AG04449 (cell line): ENCODE data around the gene SOX1.

GRCh38 chr13:111238394-111238874 is 82.0 kb upstream of the TEX29 start:
- RRBS = no CpG with 5 or more reads among the region's 8 CpGs

DNA sequence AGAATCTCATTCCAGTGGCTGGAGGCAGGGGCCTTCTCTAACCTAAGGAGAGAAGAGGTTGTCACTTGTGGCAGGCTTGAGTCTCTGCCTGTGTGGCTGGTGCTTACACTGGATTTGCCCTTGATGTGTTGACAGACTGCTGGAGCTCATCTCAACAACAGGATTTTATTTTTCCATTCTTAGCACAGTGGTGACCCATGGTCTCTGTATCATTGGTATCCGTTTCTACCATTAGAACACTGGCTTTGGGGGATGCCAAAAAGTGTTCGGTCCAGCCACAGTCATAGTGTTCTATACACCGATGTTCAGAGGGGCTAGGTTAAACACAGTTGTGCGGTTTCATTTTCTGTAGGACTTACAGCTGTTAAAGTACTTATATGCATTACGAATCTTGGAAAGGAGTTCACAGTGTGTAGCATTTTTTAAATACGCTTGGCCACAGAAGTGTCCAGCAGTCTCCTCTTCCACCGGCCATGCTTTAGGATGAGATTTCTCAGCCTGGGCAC is 41.6 kb upstream of the TEX29 start:
- RRBS = no CpG with 5 or more reads among the region's 7 CpGs

- RRBS = no CpG with 5 or more reads among the region's 6 CpGs
These were observed 39.3 kb upstream of the TEX29 start for GRCh38 chr13:111281065-111281630.

DNA sequence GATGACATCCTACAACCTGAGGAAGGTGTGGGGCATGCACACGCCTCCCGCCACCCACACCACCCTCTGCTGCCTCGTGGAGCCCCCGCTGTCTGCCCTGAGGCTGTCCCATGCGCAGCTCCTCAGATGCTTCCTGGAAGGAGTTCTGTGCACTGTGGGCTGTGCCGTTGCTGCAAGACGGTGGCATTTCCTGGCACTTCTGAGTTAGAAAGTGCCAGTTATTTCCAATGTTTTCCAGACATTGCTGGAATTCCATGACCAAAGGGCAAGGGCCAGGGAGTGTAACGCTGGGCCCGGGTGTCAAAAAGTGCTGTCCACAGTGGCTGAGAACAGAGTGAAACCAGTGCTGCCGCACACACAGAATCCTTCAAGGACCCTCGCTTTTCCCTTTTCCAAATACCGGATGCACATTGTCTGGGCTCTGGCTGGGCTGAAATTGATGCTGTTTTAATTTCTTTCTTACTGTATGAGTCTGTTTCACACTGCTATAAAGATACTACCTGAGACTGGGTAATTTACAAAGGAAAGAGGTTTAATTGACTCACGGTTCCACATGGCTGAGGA is 4.1 kb upstream of the TEX29 start:
- RRBS = 75% methylated on average over 3 of the region's 13 CpGs

- RRBS = no CpG with 5 or more reads among the region's 18 CpGs
These were observed 222.6 kb upstream of the SOX1 start for GRCh38 chr13:111844431-111844731.

DNA sequence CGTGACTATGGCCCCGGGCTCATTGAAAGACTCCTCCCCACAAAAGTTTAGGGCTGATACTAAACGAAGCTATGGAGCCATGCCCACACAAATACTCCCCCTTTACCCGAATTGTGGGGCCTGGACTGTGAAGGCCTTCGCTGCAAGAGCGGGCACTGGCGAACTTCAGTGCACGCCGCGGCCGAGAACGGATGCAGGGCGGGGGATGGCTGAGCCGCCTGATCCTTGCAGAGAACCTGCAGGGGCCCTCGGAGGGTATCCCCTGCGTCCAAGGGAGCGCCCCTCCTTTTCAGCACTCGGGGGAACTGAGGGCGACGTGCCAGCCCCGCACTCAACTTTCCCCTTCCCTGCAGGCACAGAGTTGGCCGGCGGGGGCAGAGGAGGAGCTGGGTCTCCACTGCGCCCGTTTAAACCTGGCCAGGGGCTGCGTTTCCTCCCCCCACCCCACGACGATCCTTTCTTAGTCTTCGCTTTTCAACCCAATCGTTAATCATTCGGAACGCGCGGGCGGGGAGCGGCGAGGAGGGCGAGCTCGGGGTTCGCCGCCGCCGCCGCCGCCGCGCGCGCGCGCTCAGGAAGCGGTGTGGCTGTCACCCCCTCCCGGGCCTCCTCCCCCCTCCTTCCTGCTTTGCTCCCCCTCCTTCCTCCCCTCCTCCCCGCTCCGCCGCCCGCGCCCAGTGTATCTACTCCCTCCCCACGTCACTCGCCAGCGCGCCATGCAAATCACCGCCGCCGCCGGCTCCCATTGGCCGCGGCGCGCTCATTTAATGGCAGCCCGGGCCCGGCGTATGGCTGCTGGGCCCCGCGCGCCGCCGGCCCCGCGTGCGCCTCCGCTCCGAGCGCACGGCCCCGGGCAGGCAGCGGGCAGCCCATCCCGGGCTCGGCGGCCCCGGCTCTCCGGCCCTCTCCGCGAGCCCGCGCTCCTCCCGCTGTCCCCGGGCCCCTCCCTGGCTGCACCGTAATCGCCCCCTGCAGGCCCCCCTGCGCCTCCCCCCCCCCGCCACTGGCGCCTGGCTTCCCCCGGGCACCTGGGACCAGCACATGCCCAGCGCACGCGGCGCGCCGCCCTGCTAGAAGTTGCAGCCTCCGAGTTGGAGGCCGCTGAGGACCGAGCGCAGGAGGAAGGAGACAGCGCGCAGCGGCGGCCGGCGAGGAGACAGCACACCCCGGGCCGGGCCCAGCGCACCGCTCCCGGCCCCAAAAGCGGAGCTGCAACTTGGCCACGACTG is at the start of gene SOX1:
SOX1 (plus strand) TSS at position 1,037 of the 1,229 bp plus-strand sequence.
- RRBS = 4% methylated on average over 26 of the region's 127 CpGs

GRCh38 chr13:112068901-112069462 is 2.0 kb downstream of the SOX1 start:
- RRBS = 4% methylated on average over 8 of the region's 43 CpGs

DNA sequence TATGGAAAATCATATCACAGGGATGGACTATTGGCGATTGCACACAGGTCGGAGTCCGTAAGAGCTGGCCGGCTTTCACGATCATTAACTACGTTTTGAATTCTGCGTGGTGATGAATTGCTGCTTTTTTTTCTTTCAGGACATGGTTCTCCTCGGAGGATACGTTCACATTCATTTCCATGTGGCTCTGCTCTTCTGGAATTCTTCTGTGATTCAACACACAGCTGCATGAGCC is 148.0 kb upstream of the SPACA7 start:
- RRBS = no CpG with 5 or more reads among the region's 9 CpGs

DNA sequence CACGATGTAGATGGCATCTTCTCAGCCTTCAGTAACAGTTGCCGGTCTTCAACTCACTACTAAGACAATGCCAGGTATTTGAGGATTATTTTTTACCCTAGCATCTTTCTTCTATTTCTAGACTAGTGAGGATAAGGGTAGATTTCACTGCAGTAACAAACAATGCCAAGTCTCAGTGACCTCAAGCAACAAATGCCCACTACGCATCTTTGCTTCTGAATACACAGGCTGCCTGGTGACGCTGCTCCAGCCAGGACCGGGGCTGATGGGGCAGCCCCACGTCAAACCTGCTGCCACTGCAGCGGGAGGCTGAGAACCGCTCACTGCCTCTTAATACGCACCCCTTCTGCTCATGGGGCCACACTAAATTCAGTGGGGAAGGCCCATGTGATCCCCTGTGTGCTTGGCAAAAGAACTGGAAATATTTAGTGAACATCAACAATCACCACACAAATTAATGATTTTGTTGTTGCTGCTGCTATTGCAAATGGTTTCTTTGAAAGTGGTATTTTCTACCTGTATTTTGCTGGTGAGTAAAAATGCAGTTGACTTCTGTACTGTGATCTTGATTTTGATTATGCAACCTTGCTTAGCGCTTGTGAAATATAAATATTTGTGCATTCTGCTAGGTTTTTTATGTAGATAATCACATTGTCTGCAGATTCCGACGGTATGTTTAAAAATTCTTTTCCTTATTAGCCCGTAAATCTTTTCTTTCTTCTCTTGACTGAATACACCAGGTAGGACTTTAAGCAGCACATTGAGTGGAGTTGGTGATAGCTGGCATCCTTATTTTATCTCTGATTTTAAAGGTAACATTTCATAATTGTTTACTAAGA is 139.5 kb upstream of the SPACA7 start:
- RRBS = no CpG with 5 or more reads among the region's 13 CpGs

GRCh38 chr13:112527783-112528418 is 60.1 kb downstream of the TUBGCP3 start:
- RRBS = no CpG with 5 or more reads among the region's 7 CpGs

DNA sequence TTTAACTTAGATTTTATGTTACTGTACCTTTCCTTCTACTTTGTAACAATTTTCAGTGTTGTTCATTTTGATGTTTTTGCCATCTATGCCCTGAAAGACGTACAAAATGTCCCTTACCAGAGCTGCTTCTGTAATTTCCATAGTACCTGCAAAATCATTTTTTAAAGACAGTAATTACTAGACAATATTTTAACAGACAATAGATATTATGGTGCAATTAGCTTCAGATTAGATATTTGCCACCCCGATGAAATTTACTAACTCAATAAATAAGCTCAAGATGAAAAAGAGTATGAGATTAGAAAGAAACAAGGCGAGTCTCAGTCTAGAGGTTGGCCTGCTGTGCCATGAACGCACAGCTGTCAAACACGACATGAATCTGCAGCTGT is 33.1 kb downstream of the TUBGCP3 start:
- RRBS = no CpG with 5 or more reads among the region's 5 CpGs

GRCh38 chr13:112559036-112559491 is 28.9 kb downstream of the TUBGCP3 start:
- RRBS = no CpG with 5 or more reads among the region's 7 CpGs

- RRBS = no CpG with 5 or more reads among the region's 2 CpGs
These were observed 23.1 kb downstream of the TUBGCP3 start for GRCh38 chr13:112564871-112565261.

DNA sequence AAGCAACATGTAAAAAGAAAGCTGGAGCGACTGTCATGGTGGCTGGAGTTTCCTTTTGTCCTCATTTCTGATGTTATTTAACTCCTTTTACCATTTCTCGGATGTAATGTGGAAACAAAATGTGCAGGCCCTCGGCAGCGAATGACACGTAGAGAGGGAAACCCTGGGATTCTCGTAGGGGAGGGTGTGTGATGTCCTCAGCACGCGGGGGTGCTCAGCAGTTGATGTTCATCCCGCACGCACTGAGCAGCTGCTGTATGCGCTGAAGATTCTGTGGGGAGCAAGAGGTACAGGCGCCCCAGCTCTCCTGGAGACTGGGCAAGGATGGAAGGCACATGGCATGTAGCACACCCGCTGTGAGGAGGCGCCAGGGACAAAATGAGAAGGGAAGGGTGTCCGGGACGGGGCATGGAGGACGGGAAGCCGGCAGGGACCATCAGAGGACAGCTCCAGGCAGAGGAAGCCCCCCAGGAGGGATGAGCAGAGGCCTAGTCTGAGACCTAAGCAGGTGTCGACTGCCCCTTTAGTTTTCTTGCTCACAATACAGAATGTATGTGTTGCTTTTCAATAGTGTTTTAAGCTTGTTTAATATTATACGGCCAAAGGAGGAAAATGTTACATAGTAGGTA is 15.4 kb downstream of the ATP11A start:
- RRBS = no CpG with 5 or more reads among the region's 20 CpGs

- RRBS = no CpG with 5 or more reads among the region's 19 CpGs
These were observed 30.3 kb downstream of the ATP11A start for GRCh38 chr13:112719997-112720662.

DNA sequence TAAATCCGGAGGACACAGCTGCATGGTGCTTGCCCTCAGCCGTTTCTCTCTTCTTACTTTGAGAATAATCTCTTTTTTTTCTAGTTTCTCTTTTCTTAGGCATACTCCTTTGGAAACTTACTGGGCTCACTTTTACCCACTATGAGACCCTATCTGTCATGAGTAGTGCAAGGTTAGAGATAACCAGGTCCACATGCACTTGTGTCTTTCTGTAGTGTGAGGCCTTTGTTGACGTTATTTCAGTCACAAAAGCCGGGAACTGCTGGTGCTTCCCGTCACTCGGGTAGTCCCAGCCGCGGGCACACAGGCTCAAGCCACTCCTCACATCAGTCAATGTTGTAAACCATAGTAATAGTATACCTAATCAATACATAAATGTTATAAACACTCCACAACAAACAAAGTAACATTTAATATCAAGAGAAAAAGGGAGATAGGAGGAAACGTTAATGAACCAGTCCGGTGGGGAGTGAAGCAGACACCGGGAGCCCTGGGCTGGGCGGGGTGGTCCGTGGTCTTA is 81.7 kb downstream of the ATP11A start:
- RRBS = no CpG with 5 or more reads among the region's 13 CpGs

GRCh38 chr13:112812217-112812698 is 122.4 kb downstream of the ATP11A start:
- RRBS = no CpG with 5 or more reads among the region's 13 CpGs

- RRBS = 81% methylated on average over 9 of the region's 25 CpGs
These were observed 86.8 kb upstream of the MCF2L start for GRCh38 chr13:112882136-112882687.

GRCh38 chr13:112957902-112959184 is 10.7 kb upstream of the MCF2L start:
- RRBS = no CpG with 5 or more reads among the region's 38 CpGs

GRCh38 chr13:112970334-112971022 is 1.5 kb downstream of the MCF2L start:
- RRBS = no CpG with 5 or more reads among the region's 23 CpGs